LUHMES (cell line): ENCODE results near the gene CMTM6.

DNA sequence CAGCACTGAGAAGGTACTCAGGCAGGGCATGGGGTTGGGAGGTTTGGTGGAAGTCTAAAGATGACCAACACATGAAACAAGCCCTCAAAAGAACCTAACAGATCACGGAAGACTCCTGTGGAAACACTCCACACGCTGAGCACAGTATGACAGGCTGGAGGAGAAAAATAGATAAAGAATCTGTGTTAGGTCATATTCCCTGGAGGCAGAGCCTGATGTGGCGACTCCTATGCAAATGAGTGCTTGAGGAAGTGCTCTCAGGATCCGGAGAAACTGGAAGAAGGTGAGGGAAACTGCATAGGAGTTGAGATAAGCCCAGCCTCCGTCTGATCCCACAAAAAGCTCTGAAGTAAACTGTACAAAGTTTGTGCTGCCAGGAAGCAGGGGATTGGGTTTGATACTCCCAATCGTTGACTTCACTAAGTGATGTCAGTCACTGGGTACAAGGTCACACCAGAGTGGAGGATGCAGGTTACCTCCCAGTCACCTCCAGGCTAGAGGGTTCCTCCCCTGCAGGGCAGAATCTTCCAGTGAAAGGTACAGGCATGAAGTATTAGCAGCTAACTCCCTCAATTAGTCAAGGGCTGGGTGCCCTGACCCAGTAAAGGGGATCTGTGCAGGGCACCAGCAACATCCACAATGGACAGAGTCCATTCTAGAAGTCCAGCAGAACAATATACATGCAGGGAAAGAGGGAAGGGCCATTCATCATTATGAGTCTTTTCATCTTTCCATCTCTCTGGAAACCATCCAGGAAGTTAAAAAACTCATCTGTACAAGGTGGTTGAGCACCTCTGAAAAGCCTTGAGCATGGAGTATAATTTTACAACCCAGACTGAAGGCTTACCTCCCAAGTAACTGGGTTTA, 33.3 kb downstream of the OSBPL10 start:
- PRO-cap, result no peak

GRCh38 chr3:32010010-32010462, 28.5 kb downstream of the ZNF860 start:
- PRO-cap, result no peak

- PRO-cap, result no peak
Observed at GRCh38 chr3:32045194-32045913, 61.1 kb upstream of the GPD1L start.

DNA sequence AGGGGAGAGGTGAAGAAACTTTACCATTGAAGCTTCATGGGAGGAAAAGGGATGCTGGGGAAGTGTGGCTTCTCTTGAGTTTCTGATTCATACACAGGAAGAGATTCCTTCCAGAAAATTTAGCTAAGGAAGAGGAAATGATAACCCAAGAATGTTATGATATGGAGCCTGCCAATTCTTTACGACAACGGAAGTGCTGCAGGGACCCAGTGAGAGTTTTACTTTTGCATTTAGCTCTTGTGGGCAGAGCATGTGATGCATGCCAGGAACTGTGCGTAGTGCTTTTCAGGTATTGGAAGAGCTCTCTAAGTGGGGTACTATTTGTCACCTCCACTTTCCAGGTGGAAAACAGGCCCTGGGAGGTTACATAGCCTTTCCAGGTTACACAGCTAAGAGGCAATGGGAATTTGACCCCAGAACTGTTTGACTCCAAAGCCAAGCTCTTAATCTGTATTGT, 22.9 kb downstream of the CMTM7 start:
- PRO-cap, result no peak

GRCh38 chr3:32419719-32421078, 28.5 kb downstream of the CMTM7 start:
- PRO-cap, result no peak

DNA sequence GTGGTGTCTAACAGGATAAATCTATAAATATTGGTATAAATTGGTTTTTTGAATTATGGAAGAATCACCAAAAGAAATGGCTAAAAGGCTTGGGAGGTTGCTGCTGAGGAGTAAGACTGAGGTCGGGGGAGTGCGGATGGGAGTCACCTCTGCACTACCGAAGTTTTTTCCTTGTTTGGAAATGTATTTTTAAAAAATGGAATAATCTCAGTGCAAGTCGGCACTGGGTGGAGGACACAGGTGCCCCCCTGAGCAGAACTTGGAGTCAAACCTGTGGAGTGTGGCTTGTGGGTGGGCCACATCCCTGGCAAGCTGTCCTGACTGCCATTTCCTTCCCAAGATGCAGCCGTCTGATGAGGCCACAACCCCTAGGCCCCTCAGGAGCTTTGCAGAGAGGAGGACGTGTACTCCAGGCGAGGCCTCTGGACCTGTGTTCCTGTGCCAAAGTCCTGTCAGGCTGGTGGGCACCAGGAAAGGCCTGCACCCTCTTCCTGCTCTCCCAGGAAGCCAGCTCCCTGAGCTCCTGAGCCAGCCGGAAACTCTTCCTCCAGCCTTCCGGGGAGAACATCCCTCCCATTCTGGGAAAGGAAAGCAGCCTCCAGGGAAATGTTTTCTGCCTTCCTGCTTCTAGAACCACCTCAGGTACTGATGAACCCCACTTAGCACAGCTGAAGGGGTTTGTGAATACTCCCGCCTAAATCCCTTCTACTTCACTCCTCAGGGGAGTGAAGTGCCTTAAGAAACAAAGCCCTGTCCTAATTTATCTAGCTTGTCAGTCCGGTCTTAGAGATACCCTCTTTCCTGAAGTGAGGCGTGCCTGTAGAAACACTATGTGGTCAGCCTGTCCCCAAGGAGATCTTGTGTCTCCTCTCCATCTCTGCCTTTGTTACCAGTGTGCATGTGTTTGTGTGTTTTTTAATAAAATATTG, 48.5 kb downstream of the CMTM6 start:
- PRO-cap, result no peak

DNA sequence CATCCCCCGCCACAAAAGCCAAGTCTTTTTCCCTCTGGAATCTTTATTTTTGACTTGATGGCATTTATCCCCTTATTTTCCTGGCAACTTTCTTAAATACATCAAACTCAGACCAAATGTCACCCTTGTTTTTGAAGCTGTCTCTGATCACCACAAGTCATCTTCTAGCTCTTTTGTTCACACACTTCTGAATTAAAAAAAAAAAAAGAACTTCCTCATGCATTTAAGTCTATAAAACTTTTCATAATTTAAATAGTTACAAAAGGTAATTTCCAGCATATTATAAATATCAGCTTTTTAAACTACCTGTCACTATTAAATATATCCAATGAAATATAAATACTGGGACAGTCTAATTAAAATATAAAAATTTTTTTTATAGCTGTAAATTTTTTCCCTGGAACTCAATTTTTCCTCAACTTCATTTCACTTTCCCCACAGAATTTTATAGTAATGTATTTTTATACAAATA, 17.6 kb downstream of the CMTM6 start:
- PRO-cap, result no peak

DNA sequence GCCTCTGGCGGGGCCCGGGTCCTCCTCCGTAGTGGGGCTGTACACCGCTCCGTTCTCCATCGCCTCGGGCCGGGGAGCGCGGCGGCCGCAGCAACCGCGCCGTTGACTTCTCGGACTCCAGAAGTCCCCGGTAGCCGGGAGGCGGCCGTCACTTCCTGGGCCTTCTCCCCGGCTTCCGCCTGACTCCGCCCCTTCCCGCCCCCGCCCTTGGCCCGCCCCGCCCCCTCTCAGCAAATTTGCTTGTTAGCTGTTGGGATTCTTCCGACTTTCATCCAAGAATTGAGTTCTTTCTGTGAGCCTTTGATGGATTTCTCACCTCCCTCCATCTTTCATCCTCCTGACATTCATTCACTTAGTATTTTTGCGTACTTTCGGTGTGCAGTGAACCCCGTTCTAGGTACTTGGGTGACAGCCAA, at the start of gene CMTM6:
TSS of gene CMTM6 (minus strand) at position 167 of the 416 bp plus-strand sequence.
- PRO-cap, result bidirectional peak, plus-strand start at position 224 of the sequence, minus-strand start at position 125 of the sequence

- PRO-cap, result bidirectional peak, plus-strand start at chr3:32570257, minus-strand start at chr3:32570104
Observed at GRCh38 chr3:32569938-32570451, 663 bp downstream of the DYNC1LI1 start.

DNA sequence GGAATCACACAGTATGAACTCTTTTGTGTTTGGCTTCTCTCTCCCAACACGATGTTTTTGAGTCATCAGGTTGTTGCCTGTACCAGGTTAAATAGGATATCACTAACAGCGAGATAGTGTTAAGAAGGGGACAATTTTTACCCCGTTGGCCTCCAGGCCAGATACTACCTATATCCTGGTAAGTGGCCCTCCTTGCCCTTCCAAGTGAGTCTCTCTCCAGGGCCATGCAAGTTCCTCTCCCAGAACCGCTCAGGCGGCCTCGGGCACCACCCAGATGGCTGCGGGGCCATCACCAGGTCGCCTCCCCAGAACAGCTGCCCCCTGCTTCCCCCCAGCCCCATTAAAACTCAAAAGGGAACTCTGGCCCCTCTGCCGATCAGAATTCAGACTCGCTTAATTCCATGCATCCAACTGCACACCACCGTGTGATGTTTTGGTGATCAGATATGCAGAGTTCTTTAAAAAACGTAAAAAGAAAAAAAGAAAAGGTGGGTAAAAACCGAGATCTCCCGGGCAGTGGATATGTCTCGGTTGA, 2.0 kb upstream of the TRIM71 start:
- PRO-cap, result bidirectional peak, plus-strand start at position 268 of the sequence, minus-strand start at position 248 of the sequence

GRCh38 chr3:32870221-32870902, 52.6 kb downstream of the TRIM71 start:
- PRO-cap, result no peak

- PRO-cap, result no peak
Observed at GRCh38 chr3:32989509-32989891, 38.1 kb downstream of the CCR4 start.

DNA sequence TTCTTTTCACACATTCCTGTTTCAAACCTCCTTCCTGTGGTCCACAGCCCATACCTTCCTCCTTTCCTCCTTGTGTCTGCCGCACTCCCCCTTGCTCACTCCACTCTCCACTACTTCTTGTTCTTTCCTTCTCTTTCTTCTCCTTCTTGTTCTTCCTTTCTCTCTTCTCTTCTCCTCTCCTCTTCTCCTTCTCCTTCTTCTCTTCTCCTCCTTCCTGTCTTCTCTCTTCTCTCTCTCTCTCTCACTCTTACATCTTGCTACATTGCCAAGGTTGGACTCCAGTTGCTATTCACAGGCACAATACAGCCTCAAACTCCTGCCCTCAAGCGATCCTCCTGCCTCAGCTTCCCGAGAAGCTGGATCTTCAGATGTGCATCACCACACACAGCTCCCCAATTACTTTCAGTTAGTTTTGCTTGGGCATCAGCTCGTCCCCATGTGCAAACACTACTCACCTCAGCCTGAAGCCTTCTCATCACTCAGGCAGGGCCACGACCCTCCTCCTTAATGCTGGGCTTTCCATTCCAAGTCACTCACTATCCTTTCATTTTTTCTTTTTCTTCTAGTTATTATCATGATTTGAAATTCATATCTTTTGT, 49.6 kb downstream of the CCR4 start:
- PRO-cap, result no peak

GRCh38 chr3:33012065-33012324, 60.6 kb downstream of the CCR4 start:
- PRO-cap, result no peak

DNA sequence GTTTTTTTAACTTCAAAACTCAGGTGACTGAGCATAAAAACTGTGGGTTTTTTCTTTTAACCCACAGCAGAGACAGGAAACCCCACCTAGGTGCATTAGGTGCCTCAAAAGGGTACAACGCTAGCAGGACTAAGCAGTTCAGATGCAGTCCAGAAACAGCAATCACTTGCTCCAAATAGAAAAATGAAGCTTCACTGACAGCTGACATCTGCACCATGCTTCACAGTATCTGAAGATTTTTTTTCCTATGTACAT, 52.2 kb downstream of the GLB1 start:
- PRO-cap, result no peak

DNA sequence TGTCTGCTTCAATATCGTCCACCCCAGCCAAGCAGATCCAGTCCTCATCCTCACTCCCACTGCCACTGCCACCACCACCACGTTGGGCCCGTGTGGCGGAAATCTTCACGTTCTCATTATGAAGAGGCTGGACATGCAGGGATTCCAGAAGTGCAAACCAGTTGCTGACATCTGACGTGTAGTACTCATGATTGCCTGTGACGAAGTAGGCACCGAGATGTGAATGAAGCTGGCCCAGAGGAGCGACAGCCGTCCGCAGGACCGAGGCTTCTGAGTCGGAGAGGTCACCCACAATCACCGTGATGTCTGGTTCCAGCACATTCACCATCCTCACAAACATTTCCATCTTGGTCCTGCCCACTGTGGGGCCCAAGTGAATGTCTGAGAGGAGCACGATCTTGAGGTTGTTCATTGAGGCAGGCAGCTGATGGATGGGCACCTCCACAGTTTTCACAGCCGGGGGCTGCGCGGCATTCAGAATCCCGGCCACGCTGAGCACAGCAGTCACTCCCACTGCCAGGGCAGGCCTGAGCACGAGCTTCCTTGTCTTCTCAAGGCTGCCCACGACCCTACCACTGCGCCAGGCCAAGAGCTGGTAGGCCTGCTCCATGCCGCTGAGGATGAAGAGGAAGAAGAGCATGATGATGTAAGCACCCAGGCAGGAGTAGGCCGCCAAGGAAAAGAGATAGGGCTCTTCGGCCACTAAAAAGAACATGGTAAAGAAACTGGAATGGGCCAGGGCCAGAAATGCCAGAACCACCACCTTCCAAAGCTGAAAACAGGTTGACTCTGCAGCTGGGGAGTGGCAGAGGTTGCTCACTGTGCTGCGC, 3.6 kb downstream of the GLB1 start:
- PRO-cap, result no peak

DNA sequence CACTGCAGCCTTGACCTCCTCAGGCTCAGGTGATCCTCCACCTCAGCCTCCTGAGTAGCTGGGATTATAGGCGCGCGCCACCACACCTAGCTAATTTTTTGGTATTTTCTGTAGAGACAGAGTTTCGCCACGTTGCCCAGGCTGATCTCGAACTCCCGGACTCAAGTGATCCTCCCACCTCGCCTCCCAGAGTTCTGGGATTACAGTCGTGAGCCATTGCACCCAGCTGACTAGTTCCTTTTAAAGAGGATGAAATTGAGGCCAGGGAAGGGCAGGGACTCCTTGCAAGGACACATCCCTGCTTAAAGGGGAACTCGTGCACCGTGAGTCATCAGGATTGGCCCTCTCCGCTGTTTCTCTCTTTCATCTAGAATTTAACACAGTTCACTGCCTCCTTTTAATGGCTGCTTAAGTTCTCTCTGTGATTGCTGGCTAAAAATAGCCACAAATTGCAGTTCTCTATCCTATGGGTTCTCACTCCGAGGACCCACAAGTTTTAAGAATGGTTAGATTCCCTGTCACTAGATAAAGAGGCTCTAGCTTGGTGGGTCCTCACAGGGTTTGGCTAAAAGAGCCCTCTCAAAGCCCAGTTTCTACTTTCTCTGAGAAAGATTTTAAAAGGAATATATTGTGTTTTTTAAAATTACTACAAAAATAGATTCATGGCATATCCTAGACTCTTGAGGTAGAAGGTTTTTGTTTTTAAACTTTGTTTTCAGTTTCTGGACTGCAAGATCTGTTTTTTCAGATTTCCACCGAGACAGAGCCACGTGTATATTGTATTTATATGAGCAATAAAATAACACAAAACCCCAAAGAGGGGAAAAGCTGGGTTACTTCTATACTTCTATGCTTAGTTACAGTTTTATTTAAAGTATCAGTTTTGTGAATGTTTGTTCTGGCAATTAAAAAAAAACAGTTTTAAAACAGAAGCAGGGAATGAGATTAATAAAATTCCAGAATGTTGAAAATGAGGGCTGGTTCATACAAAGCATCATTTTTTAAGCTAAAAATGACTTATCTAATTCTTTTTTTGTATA, 1.5 kb downstream of the CRTAP start:
- PRO-cap, result no peak

DNA sequence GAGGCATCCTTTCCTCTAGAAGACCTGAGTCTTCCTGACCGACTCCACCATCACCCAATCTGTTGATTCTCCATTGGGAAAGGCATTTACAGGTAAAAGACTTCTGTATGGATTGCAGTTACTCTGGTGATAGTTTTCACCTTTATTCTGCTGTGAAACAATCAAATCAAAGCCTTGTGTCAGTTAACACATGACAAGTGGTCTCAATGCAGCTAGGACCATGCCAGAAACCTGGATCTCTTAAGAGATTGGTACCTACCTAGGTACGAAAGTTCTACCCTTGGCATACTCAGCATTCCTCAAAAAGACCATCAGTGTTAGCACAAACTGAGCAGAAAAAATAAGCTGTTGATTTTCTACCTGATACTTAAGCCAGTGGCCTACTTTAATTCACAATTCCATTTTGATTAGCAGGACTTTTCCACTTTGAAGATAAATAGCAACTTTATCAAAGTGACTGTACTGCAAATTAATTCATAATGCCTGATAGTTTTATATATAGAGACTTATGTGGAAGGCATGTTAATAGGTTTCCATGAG, 54.5 kb downstream of the UBP1 start:
- PRO-cap, result no peak

- PRO-cap, result no peak
Observed at GRCh38 chr3:33389620-33390524, 50.3 kb downstream of the UBP1 start.

- PRO-cap, result no peak
Observed at GRCh38 chr3:33448102-33448510, 7.9 kb upstream of the UBP1 start.